Endometrial microvascular endothelial cells (primary cell): ENCODE measurements around the genes C6orf47, ABHD16A, SLC44A4 and C4A.

- RAMPAGE, long total RNA, result start-site peak on the minus strand at chr6:31660704-31660758, 55 and 60 reads in 2 replicates
These were observed at the start of gene C6orf47 for GRCh38 chr6:31660660-31661319. Gene C6orf47, minus strand, starts transcription at chr6:31660778.

DNA sequence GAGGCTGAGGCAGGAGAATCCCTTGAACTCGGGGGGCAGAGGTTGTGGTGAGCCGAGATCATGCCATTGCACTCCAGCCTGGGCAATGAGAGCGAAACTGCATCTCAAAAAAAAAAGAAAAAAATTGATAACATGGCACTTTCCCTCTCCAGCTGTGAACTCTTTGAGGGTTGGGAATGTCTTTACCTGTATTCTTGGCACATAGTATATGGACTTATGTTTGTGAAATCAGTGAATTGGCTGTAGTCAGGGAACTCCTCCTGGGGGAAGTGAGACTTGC lies 957 bp upstream of the C6orf47 start:
- RAMPAGE, long total RNA, result no peak

DNA sequence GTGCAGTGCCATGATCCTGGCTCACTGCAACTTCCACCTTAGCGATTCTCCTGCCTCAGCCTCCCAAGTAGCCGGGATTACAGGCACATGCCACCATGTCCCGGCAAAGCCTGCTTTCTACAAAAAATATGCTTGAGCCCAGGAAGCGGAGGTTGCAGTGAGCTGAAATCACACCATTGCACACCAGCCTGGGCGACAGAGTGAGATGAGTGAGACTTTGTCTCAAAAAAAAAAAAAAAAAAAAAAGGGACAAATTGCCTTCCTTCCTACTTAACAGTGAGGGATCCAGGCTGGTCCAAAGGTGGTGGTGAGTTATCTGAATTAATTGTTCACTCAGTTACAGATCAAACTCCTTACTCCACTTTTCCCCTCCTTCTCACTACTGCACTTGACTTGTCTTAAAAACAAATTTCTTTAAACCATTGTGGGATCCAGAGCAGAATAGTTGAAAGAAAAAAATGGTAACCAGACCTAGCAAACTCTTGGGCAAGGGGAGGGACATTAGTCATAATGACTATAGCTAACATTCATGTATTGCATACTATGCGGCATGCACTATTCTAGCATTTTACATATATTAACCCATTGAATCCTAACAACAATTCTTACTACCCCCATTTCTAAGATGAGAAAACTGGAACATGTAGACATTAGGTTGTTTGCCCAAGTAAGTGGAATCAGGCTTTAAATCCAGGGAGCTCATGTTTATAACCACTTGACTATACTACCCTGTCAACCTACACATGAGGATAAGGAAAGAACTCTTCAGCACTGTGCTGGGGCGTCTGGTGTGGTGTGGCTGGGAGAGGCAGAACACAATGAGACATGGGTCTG lies 1.6 kb downstream of the GPANK1 start:
- RAMPAGE, long total RNA, result no peak

- RAMPAGE, long total RNA, result start-site peak on the minus strand at chr6:31703321-31703353, 56 and 79 reads in 2 replicates
These were observed at the start of gene ABHD16A for GRCh38 chr6:31702458-31703514. Gene ABHD16A, minus strand, starts transcription at chr6:31703324.

- RAMPAGE, long total RNA, result no peak
These were observed 3.1 kb downstream of the LY6G6D start for GRCh38 chr6:31718250-31718715.

DNA sequence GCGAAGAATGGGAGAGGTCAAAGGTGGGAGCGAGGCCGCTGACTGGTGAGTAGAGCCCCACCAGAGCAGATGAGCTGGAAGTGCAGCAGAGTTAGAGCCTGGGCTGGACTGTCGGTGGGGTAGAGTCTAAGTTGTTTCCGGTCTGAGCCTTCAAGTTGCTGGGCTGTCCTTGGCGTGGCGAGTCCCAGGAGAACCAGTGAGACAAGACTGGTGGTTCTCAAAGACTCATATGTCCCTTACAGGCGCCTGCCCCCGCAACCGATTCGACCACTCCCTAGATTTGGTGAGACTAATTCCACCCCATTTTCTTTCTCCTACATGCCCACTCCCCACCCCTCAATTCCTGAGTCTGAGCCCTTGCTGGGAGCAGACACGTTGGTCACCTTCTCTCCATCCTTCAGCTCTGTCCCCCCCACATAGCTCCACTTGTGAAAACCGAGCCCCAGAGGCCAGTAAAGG lies 1.2 kb downstream of the MPIG6B start:
- RAMPAGE, long total RNA, result no peak

- RAMPAGE, long total RNA, result no peak
These were observed 2.0 kb downstream of the DDAH2 start for GRCh38 chr6:31727126-31727498.

- RAMPAGE, long total RNA, result no peak
These were observed at the start of gene SLC44A4 for GRCh38 chr6:31878812-31879478. Gene SLC44A4, minus strand, starts transcription at chr6:31878997.

DNA sequence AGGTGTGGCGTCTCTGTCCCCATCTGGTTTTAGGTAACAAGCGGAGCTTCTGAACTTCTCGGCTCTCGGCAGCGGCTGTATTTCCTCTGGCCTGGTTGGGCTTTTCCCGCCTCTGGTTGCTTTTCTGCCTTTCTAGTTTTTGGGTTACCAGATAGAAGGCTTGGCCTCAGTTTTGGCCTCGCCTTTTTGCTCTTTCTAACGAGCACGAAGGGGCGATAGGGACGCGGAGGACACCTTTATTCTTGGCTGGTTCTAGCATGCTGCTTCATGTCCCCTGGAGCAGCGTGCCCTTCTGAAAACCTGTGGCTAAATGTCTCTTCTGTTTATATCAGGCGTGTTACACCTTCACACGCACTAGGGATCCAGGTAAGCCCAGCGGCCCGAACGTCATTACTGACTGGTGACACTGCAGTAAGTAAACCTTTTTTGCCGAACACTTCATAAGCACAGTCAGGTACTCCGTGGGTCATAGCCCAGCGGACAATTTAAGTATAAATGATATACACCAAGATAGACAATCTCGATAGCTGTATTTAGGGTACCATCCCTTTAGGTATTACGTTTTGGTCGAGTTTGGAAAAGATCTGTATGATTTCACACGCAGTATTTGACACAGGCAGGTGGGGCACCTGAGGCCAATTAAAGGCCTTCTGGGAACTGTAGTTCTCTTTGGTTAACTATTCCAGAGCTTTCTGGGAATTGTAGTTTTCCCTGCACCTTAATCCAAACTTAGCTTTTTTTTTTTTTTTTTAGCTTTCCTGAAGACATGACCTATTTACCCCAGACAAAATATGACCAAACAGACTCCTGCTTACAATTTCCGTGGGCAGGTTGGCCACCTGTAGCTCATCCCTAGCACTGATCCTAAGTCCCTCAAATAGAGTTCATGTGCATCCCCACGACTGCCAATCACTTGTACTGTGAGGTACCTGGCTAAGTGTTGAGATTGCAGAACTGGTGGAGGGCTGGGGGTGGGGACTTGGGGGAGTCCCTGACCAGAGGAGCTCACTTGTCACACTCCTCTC lies 724 bp upstream of the EHMT2 start:
- RAMPAGE, long total RNA, result no peak

- RAMPAGE, long total RNA, result no peak
These were observed at the start of gene C4A for GRCh38 chr6:31981614-31982327. Gene C4A, plus strand, starts transcription at chr6:31982057.

DNA sequence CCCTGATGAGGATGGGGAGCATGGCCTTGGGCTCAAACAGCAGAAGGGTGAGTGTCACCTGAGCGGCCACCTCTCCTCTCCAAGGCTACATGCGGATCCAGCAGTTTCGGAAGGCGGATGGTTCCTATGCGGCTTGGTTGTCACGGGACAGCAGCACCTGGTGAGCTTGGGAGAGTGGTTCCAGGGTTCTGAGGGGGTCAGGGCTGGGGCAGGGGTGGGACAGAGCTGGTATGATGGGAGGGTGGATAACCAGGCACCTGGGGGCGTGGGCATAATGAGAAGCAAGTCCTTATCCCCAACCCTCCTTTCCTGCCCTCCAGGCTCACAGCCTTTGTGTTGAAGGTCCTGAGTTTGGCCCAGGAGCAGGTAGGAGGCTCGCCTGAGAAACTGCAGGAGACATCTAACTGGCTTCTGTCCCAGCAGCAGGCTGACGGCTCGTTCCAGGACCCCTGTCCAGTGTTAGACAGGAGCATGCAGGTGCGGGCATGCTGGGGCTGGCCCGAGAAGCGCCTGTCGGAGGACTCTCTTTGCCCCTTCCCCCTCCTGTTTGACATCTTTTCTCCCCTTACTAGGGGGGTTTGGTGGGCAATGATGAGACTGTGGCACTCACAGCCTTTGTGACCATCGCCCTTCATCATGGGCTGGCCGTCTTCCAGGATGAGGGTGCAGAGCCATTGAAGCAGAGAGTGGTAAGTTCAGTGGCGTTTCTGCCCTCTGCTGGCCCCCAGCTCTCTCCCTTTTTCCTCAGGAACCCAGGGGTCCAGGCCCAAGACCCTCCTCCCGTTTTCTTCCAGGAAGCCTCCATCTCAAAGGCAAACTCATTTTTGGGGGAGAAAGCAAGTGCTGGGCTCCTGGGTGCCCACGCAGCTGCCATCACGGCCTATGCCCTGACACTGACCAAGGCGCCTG lies 14.0 kb downstream of the C4A start:
- RAMPAGE, long total RNA, result no peak

DNA sequence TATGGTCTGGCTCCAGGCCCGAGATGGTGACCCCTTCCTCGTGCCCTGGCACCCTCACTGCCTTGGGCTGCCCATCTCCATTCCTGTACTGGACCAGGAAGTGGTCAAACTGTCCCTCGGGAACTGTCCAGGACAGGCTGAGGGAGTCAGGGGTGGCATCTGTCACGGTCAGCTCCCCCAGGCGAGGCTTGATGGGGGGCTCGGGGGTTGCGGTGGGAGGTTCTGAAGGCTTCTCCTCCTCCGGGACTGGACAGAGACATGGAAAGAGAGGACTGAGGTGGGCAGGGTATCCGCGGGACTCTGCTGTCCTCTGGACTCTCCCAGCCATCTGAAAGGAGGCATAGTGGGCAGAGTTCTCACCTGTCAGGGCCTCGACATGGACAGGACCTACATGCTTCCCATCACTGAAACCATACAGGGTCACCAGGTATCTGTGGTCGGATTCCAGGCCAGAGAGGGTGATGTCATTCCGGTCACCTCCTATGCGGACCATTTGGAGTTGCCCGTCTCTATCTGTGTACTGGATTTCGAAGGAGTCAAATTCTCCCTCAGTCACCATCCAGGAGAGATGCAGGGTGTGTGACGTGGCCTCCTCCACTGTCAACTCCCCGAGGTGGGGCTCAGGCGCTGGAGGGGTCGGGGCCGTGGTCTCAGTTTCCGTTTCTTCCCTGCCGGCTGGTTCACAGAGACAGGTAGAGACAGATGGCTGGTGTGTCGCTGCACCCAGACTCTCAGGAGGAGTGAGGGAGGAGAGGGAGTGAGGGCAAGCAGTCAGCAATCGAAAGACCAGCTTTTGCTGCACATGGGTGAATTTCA lies 30.5 kb downstream of the CYP21A2 start:
- RAMPAGE, long total RNA, result no peak

DNA sequence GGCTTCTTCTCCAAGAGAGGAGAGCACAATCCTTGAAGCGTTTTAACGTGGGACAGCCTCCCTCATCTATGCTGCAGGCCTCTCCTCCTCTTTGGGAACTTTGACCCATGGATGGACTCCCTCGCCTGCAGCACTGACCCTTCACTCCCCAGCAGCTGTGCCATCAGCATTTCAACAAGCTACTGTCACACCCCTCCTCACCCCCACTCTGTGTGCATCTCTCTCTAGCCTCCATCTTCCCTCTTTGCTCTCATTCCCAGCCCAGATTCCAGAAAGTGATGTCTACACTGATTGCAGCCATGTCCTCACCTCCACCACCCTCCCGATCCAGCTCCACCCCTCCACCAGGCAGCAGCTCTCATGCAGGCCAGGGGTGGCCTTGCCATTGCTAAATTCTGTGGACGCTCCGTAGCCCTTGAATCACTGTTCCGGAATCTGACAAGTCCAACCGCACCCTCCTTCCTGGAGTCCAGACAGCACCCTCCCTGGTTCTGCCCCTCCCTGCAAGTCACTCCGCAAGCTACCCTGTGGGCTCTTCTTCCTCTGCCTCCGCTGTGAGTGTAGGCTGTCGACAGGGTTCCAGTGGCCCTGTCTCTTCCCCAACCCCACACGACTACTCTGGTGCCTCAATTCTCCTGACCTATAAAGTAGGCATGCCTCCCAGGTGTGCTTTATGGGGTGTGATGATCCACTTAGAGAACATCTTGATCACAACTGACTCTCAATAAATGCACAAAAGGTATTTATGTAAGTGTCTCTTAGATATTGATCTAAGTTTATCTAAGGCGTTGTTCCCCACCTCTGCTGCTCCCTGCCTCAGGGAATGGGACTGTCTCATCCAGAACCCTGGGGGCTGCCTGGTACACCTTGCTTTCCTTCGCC lies 26.2 kb downstream of the TNXB start:
- RAMPAGE, long total RNA, result no peak

GRCh38 chr6:32110267-32110498 lies 1.0 kb upstream of the TNXB start:
- RAMPAGE, long total RNA, result no peak

DNA sequence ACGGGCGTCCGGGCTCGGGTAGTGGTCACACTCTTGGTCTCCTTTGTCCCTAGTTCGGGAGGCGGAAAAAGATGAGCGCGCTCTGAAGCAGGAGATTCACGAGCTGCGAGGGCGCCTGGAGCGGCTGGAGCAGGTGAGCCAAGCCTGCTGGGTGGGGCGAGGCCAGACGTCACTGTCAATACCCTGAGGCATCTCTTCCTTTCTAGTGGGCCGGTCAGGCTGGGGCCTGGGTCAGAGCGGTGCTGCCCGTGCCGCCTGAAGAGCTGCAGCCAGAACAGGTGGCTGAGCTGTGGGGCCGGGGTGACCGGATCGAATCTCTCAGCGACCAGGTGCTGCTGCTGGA lies 2.9 kb downstream of the EGFL8 start:
- RAMPAGE, long total RNA, result no peak

DNA sequence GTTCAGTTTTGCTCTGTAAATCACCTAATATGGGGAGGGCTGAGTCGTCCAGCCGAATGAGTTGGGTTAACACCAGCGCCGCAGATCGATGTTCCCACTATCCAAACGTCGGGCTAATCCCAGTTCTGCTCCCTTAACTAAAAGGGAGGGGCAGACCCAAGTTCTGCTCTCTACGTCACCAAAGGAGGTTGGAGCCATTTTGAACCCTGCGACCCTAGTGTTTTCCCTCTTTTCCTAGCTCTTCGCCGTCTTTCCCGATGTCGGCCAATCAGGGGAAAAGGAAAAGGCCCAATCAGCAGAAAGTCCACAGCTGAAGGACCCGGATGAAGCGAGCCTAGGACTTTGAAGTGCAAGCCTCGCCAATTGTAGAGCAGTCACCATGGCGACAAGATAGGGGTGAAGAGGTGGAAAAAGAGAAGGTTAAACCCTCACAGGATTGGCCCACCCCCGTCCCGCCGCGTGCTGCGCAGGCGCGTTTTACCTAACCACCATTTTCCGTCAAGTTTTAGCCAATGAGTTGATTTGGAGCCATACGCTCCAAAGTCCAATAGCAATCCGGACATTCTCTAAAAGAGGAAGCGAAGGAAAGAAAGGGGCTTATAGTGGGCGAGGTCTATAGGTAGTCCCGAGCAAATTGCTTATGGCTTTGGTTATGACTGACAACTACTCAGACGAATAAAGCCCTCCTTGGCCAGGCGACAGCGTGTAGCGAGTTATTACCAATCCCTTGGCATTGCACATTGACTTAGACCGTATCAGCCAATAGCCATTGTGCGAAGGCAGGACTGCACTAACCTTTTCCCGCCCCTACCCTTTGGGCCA lies 474 bp upstream of the RNF5 start:
- RAMPAGE, long total RNA, result no peak

GRCh38 chr6:32188197-32189067 lies 1.6 kb downstream of the PBX2 start:
- RAMPAGE, long total RNA, result no peak

- RAMPAGE, long total RNA, result no peak
These were observed 4.7 kb downstream of the HLA-DRA start for GRCh38 chr6:32444507-32444745.

- RAMPAGE, long total RNA, result no peak
These were observed 33.2 kb downstream of the HLA-DRA start for GRCh38 chr6:32472743-32473397.

GRCh38 chr6:32549903-32550210 lies 19.8 kb upstream of the HLA-DRB5 start:
- RAMPAGE, long total RNA, result no peak